Tongue (tissue), 2 donors: ENCODE measurements around a stretch of chr10.

GRCh38 chr10:13340555-13340988 lies 7.5 kb downstream of the SEPHS1 start:
- RAMPAGE, long total RNA: no peak

- RAMPAGE, long total RNA: no peak
Measured at GRCh38 chr10:13346951-13347924, 855 bp downstream of the SEPHS1 start.

GRCh38 chr10:13348693-13349026 lies 567 bp upstream of the SEPHS1 start:
- RAMPAGE, long total RNA: no peak

GRCh38 chr10:13822996-13823472 lies 236.3 kb downstream of the PRPF18 start:
- RAMPAGE, long total RNA: no peak

DNA sequence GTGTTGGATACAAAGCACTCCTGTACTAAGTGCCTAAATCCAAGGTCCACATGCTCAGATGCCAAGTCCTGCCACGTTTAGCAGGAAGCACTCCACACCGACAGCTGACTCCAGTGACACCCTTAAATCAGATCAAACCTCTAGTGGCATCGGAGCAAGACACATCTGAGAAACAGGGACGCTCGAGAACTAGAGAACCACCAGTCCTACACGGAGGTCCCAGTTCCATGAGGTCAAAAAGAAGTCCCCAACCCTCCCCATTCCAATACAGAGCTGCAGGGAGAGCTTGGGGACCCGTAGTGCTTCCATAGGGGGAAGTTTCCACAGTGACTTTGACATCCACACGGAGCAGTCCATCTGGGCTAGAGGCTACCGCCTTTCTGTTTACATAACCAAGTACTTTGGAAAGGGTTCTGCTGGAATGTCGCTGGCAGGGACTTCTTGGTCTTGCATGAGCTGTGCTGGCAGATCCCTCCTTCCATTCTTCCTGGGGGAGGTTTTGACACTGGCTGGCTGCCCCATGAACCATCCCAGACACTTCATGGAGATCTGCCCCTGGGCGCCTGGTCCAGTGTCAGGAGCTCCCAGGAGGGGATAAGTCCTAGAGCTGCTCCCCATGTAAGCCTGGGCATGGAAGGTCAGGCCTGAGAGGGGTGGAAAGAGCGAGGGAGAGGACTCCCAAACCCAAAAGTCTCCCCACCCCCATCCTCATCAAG lies 290.7 kb downstream of the PRPF18 start:
- RAMPAGE, long total RNA: no peak

DNA sequence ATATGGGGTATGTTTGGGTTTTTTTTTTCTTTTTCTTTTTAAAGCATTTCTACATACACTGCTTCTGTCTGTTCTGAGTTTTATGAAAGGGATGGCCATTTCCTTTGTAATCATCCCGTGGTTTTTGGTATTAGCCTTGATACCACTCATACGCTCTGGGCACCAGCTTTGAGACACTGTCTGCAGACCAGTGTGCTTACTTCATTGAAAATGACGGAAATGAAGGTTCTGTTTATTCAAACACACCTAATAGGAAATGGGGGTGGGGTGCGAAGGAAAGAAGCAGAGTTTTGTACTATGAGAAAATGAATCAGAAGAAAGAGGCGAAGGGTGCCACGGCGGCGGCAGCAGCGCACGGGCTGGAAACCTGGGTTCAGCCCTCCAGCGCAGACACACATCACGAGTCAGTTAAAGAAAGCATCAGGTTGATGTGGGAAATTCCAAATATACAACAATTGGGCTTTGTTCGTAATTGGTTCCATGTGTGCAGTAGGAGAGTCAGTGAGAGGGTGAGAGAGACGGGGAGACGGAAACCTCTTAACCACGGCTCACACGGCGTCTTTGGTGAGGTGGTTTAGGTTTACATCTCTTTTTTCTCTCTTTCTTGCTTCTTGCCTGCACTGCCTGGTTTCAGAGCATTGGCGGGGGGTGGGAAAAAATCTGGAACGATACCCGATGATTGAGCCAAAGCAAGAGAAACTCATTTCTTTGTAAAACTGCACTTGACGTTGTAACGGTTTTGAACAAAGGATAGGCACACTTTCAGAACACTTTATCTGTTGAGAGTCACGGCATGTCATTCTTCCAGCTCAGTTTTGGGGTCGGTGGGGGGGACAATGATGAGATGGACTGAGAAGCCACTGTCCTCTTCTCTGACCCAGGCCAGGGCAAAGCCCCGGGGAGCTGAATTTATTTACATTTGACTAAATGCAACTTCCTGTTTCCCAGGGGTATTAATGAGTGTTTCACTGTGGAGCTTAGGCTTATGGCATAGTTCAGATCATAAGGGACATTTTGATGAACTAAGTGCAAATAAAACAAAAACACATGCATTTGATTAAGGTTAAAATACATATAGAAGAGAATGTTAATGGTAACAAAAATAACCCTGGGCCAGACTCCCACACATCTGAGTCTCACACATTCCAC lies 321.1 kb downstream of the FRMD4A start:
- RAMPAGE, long total RNA: no peak

DNA sequence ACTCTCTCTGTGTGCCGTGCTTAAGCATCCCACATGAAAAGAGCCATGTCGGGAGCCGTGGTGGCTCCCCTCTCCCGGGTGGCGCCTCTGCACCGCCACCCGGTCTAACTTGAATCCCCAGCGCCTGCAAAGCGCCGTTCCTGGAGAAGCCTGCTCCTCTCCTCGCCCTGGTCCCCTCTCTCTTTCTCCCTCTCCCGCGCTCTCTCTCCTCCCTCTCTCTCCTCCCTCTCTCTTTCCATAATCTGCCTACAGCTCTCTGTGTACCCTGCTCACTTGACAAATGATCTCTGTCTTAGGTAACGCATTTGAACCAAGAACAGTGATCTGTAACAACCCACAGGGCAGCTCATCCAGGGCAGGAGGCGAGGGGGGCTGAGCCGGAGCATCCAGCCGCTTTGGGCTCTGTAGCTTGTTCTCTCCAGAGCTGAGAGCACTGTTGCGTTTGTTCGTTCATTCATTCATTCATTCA lies 156.6 kb downstream of the FRMD4A start:
- RAMPAGE, long total RNA: no peak

DNA sequence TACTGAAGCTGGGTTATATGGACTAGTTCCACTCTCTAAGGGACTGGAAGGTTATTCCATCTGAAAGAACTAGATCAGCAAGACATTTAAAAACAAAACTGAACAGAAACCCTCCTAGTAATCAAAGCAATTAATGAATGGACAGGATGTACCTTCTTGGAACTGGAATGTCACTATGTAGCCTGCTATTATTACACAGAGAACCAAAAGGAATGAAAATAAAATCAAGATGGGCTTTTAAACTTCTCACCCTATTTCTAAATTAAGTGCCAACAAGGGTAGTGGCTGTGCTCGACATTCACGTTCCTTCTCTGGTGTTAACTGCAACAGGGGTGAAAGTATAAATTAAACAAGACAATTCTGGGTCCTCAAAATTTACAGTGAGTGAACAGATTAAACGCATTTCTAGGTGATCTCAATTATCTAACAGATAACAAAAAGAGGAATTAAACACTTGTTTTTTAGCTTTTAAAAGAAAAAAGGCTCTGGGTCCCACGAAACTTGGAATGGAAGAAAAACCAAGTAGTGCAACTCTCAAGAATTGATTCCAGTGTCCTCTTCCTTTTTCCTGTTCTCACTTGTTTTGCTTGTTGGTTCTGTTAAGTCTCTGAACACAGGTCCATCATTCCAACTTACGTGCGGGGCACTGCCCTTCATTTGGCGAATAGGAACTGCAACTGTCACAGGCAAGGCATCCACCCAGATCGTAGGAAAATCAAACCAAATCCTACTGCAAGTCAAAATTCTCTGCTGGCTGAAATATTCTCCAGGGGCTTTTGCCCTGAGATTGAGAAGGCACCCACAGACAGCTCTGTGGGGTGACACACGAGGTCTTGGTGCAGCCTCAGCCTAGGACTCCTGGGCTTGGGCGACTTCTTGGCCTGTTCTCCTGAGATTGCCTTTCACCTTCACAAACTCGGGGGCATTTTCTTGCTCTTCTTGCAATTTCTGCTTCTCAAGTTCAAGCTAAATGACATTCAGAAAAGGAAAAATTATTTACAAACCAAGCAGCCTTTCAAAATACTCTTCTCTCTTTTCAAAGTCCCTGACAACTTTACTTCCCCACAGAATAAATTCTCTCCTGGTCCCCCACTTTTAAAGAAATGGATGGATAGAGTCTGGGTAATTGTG lies 190.0 kb upstream of the FRMD4A start:
- RAMPAGE, long total RNA: no peak

- RAMPAGE, long total RNA: no peak
Measured at GRCh38 chr10:14528168-14528916, 197.6 kb upstream of the FRMD4A start.

DNA sequence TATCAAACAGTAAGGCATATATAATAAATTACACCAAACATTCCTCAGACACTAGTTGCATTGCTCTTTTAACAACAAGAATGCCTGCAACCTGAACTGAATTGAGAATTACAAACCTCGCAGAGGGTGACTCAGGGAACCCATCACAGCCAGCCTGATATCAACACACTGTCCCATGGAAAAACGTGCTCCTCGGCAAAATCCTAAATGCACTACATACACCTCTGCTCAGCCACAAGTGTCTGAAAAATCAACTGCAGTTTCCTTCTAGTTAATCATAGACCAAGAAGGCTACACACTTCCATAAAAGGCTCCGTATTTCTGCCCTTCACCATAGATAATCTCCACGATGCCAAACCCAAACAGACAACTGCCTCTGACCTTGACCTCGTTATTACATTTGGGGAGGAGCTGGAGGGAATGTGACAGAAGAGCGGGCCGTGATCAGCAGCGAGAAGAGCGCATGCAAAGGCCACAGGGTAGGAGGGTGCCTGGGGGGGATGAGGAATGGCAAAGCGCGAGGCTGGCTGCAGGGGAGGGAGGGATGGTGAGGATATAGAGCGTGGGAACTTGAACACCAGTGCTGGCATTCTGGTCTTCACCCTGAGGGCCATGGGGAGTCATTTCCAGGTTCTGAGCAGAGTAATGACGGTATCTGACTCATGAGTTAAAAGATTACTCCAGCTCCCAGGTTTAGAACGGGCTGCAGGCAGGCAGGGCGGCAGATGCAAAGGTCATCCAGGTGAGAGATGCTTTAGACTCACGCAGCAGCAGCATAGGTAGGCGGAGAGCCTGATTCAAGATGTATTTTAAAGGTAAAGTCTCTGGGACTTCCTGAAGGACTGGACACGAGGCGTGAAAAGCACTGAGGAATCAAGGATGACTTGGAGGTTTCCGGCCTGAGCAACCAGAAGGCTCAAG lies 202.0 kb upstream of the FRMD4A start:
- RAMPAGE, long total RNA: no peak

DNA sequence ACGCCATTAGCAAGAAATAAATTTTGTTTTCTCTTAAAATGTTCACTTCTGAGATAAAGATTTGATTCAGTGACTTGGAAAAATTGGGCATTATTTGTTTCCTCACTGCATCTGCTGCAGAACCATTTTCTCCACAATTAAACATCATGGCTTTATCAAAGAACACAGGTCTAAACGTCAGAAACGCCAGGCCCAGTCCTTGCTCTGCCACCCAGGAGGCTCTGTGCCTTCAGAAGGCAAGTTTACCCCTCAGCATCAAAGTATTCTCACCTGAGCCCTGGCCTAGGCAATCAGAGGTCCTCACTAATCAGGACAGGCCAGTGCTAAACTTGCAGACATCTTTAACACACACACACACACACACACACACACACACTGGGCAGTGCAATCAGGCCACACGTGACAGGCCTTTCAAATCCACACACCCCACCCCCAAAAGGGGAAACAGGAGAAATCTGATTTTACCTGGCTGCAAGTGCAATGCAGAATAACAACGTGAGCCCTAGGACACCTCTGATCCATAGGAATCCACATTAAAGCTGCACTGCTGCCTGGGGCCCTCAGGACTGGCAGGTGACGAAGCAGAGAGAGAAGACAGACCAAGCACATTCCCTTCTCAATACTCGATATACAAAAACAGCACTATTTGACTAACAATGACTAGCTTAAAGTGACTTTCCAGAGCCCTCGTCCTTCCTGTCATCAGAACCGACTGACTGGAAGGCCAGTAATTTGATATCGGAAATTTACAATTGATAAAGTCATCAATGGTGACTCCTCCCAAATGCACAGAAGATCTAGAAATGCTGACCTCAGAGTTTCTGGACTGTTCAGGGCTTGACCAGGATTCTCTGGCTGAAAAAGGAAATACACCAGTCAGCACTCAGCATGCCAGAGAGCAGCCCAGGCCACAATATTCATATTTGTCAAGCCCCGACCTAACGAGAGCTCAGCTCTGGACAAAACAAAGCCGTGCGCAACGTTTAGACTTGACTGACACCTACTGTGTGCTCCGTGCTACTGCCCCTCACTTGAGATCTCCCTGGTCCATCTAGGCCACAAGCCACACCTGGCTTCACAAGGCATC lies 218.8 kb downstream of the FAM107B start:
- RAMPAGE, long total RNA: no peak

DNA sequence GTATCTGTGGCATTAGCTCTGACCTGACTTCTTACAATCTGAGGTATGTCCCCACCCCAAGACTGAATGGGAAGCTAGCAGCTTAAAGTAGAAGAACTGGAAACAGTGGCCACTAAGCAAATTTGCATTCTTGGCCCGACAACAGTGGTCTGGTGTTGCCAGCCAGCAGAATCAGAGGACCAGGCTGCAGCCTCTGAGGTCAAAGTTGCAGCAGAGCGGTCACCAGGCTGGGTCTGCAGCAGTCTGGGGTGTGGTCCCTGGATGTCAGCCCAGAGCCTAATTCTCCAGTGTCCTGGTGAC lies 26.3 kb downstream of the FAM107B start:
- RAMPAGE, long total RNA: no peak

- RAMPAGE, long total RNA: no peak
Measured at GRCh38 chr10:15141032-15141554, 27.4 kb downstream of the NMT2 start.

- RAMPAGE, long total RNA: no peak
Measured at GRCh38 chr10:15170689-15171174, 2.2 kb upstream of the NMT2 start.

GRCh38 chr10:15374146-15374746 lies 3.2 kb upstream of the FAM171A1 start:
- RAMPAGE, long total RNA: no peak

- RAMPAGE, long total RNA: no peak
Measured at GRCh38 chr10:16747387-16747932, 69.8 kb downstream of the RSU1 start.

DNA sequence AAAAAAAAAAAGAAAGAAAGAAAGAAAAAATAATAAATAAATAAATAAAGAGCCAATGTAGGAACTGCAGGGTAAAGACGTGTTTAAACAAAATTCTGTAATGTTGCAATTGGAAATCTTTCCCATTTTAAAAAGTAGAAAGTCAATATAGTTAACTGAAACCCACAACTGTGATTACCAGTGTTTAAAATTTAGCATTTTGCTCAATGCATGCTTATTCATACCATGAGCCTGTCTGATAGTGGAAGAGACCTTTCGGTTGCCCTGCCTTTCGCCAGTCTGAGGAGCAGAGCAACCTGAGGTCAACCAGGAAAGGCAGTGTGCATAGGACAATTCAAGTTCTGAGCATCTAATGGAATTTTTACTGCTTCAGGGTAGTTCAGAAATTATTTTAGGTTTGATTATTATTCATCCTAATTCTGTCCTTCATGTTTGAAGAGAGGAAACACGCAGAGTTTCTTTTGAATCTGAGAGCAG lies 100.9 kb downstream of the CUBN start:
- RAMPAGE, long total RNA: no peak

GRCh38 chr10:17038199-17039198 lies 91.1 kb downstream of the CUBN start:
- RAMPAGE, long total RNA: no peak

DNA sequence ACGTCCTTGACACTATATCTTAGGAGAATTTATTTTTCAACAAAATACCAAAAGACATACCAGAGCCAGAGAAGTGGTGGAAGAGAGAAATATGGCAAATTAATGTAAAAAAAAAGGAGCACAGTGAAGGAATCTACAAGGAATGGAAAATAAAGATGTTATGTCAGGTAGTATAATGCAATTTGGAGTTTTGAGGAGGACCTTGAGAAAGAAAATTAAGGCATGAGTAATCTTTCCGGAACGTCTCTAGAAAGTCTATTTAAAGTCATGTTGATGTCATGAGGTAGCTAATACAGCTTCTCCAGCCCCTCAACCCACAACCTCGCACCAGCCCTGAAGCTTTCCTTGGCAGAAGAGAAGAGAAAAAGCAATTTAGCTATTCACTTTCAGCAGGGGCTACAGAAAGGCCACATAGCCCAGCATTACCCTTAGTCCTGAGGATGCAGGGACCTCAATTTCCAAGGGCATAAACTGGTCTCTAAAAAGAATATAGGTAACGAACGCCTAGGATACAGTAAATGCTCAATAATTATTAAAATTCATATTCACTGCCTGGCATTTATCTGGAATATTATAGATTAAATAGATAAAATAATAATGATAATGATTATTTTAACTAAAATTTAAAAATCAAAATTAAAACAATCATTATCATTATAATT lies 22.4 kb downstream of the TRDMT1 start:
- RAMPAGE, long total RNA: no peak

DNA sequence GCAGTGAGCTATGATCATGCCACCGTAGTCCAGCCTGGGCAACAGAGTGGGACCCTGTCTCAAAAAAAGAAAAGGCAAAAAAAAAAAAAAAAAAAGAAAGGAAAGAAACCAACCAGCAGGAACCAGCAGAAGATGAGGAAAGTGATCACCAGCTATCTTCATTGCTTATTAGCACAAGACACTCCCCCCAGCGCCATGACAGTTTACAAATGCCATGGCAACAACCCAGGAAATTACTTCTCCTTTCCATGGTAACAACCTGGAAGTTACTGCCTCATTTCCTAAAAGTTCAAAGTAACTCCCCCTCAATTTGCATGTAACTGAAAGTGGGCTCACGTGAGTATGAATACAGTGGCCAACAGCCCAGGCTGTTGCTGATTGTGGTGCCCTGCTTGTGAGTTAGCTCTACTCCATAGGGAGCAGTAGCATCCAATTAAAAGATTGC lies 18.4 kb upstream of the ST8SIA6 start:
- RAMPAGE, long total RNA: no peak